Heart left ventricle (tissue), 7 donors: ENCODE measurements around a stretch of chr14.

DNA sequence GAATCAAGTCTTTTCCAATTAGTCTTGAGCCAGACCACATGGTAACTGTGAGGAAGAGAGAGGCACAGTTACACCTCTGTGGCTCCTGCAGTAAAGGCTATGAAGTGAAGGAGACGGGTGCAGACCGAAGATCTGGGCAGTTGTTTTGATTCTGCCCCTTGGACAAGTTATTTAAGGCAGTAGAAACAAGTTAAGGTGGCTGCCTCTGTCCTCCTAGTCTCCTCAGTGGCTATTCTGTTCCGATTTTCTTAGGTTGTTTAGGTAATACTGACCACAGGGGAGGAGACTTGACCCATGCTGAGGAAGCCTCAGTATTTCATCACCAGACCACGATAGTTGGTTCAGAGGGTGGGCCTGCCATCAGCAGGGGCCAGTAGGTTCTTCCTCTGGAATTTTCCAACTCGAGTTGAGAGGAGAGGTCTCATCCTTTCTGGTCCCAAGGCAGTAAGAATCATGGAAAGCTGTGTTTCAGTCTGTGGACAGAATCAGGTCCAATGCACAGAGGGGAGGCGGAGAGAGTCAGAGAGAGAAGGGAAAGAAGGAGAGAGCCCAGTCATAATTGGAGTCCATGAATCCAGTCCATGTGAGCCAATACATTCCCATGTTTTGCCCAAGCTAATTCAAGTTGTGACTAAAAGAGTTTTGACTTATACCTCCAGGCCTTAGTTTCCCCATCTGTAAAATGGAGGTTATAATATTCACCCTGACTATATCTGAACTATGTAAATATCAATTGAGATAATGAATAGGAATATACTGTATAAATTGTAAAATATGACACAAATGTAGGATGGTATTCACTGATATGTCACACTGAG is 24.3 kb downstream of the GNG2 start:
- PRO-cap, 6 experiments: no peak in any of the 6 experiments
- RAMPAGE, long total RNA, 2 experiments: no peak in any of the 2 experiments
- RRBS: no CpG with 5 or more reads among the region's 6 CpGs

GRCh38 chr14:51932653-51933106 is 56.7 kb upstream of the RTRAF start:
- PRO-cap, 6 experiments: no peak in any of the 6 experiments
- RAMPAGE, long total RNA, 2 experiments: no peak in any of the 2 experiments
- RRBS: no CpG with 5 or more reads among the region's 4 CpGs

GRCh38 chr14:52069139-52069300 is 161 bp upstream of the NID2 start:
- PRO-cap, 6 experiments: peak in 6 of 6 experiments; most common plus-strand start chr14:52069224 (in 4)
- RAMPAGE, long total RNA, 2 experiments: no peak in any of the 2 experiments
- RRBS: 0% methylated on average over 2 of the region's 8 CpGs

- PRO-cap, 6 experiments: no peak in any of the 6 experiments
- RAMPAGE, long total RNA, 2 experiments: no peak in any of the 2 experiments
- RRBS: no CpG with 5 or more reads among the region's 6 CpGs
Measured at GRCh38 chr14:52079212-52079780, 10.4 kb upstream of the NID2 start.

DNA sequence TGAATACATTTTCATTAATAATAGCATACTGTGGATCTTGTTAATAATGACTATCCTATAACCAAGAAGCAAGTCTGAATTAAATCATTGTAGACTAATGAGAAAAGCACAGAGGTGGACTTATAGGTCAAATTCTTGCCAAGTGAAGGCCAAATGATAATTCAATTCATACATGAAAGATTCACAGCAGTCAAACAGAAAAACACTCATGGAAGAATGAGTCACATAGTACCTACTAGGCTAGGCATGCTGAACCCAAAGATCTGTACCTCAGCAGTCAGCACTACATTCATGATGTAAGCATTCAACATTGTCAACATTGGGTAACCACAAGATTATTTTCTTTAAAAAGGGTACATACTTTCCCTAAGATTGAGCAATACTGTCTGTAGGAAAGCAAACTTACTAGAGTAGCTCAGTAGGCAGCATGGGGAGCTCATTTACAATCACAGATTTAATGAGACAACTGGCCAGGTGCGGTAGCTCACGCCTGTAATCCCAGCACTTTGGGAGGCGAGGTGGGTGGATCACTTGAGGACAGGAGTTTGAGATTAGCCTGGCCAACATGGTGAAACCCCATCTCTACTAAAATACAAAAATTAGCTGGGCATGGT is 94.4 kb downstream of the TXNDC16 start:
- PRO-cap, 6 experiments: no peak in any of the 6 experiments
- RAMPAGE, long total RNA, 2 experiments: no peak in any of the 2 experiments
- RRBS: no CpG with 5 or more reads among the region's 3 CpGs

DNA sequence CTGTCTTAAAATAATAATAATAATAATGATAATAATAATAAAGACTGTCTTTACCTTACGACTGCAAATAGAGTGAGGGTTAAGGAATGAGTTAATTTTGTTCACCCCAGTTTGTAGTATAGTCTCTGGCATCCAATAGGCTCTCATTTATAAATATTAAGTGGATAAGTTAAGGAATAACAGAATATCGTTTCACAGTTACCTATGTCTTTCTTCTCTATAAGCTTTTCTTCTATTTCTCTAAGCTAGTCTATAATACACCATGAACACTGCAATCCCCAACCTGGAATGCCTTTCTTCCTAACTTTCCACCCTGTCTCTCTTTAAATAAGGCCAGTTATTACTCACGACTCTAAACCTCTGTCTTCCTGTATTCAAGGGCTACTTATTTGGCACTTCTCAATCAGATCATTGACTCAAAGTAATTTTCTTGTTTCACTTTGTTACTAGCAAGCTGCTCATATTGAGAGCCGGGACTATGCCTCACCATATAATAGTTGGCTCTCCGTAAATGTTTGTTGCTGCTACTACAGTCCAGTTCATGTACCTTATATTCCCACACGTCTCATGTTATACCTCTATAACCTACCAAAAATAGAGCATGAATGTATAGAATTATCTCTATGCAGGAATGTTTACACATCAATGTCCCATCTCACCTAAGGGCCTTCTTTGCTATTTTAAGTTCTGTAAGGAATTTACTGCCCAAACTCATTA is 13.5 kb downstream of the FERMT2 start:
- PRO-cap, 6 experiments: no peak in any of the 6 experiments
- RAMPAGE, long total RNA, 2 experiments: no peak in any of the 2 experiments
- RRBS: no CpG with 5 or more reads among the region's 6 CpGs

- PRO-cap, 6 experiments: peak in 6 of 6 experiments; most common plus-strand start chr14:52951829 (in 2); most common minus-strand start chr14:52951818 (in 6)
- RAMPAGE, long total RNA, 2 experiments: no peak in any of the 2 experiments
- RRBS: 0% methylated on average over 1 of the region's 16 CpGs
Measured at GRCh38 chr14:52951509-52951997, 703 bp upstream of the FERMT2 start.

- PRO-cap, 6 experiments: peak in 1 of 6 experiments; most common plus-strand start chr14:52954827 (in 1); most common minus-strand start chr14:52954684 (in 1)
- RAMPAGE, long total RNA, 2 experiments: no peak in any of the 2 experiments
- RRBS: no CpG with 5 or more reads among the region's 4 CpGs
Measured at GRCh38 chr14:52954412-52955020, 3.7 kb upstream of the FERMT2 start.

DNA sequence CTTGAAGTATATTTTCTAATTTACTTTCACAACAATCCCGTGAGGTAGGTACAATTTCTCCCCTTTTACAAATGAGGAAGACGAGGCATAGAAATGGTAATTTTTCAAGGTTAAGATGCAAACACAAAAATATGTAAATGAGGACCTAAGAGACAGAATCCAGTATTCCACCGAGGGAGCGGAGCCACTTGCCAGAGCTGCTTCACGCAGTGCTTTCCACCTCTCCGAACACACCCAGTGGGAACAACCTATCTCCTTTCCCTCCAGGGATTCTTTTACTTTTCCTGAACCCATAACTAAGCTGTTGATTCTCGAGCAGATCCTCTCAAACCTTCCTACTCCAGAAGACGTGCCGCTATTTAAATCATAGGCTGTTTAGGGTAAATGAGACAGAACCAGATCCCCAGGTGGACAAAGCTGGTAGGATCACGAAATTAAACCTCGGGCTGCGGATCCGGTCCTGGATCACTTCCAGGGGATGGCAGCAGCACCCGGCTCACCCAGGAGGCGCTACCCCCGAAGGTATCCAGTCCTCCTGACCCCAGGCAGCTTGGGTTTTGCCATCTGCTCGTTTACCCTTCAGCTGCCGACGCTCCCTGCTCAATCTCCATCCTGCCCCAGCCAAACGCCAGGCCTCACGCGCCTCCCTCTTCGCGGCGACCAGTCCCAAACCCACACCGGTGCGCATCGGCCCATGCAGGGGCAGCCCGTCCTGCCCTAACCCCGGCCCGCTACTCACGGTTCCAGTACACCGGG is 1.4 kb downstream of the DDHD1 start:
- PRO-cap, 6 experiments: no peak in any of the 6 experiments
- RAMPAGE, long total RNA, 2 experiments: no peak in any of the 2 experiments
- RRBS: 2% methylated on average over 6 of the region's 33 CpGs

DNA sequence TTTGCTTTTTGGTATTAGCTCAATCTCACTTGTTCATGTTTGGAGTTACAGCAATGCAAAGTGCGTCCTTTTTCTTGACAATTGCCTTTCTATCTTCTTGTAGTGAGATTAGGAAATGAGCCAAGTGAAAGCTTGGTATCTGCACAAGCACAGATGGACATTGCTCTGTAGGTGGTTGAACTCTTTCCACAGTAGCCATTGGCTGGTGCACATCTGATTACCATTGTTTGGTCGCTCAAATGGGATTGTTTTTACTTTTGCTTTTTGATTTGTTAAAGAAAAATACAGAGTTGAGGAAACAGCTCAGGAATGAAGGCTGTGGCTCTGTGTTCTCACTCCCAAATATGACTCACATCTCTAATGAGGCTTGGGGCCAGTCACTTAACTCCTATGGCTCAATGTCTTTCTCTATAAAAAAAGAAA is 241.3 kb downstream of the BMP4 start:
- PRO-cap, 6 experiments: no peak in any of the 6 experiments
- RAMPAGE, long total RNA, 2 experiments: no peak in any of the 2 experiments
- RRBS: no CpG with 5 or more reads among the region's 2 CpGs

- PRO-cap, 6 experiments: no peak in any of the 6 experiments
- RAMPAGE, long total RNA, 2 experiments: no peak in any of the 2 experiments
- RRBS: no CpG with 5 or more reads among the region's 5 CpGs
Measured at GRCh38 chr14:53850655-53851119, 105.9 kb downstream of the BMP4 start.

DNA sequence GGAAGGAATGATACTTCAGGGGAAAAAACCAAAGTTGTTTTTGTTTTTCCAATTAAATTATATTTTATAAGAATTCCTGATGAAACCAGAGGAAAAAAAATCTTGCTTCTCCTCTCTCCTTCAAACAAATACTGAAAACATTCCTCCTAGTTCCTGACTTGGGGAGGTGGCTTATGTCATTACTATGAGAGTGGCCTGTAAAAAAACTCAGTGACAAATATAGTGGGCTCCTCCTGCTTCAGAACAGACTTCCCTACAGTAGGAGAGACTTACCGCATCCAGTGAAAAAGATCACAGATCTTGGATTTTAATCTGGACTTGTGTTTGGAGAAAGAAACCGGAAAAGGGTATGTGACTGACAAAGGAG is 185.3 kb upstream of the CDKN3 start:
- PRO-cap, 6 experiments: peak in 2 of 6 experiments; most common minus-strand start position 133 of the sequence (in 2)
- RAMPAGE, long total RNA, 2 experiments: no peak in any of the 2 experiments
- RRBS: no CpG with 5 or more reads among the region's 2 CpGs

GRCh38 chr14:54251886-54252848 is 144.6 kb upstream of the CDKN3 start:
- PRO-cap, 6 experiments: no peak in any of the 6 experiments
- RAMPAGE, long total RNA, 2 experiments: no peak in any of the 2 experiments
- RRBS: no CpG with 5 or more reads among the region's 3 CpGs

- PRO-cap, 6 experiments: no peak in any of the 6 experiments
- RAMPAGE, long total RNA, 2 experiments: no peak in any of the 2 experiments
- RRBS: no CpG with 5 or more reads among the region's 3 CpGs
Measured at GRCh38 chr14:54482878-54483587, 5.7 kb downstream of the GMFB start.

GRCh38 chr14:54604157-54604617 is 37.3 kb downstream of the SAMD4A start:
- PRO-cap, 6 experiments: no peak in any of the 6 experiments
- RAMPAGE, long total RNA, 2 experiments: no peak in any of the 2 experiments
- RRBS: no CpG with 5 or more reads among the region's 5 CpGs

DNA sequence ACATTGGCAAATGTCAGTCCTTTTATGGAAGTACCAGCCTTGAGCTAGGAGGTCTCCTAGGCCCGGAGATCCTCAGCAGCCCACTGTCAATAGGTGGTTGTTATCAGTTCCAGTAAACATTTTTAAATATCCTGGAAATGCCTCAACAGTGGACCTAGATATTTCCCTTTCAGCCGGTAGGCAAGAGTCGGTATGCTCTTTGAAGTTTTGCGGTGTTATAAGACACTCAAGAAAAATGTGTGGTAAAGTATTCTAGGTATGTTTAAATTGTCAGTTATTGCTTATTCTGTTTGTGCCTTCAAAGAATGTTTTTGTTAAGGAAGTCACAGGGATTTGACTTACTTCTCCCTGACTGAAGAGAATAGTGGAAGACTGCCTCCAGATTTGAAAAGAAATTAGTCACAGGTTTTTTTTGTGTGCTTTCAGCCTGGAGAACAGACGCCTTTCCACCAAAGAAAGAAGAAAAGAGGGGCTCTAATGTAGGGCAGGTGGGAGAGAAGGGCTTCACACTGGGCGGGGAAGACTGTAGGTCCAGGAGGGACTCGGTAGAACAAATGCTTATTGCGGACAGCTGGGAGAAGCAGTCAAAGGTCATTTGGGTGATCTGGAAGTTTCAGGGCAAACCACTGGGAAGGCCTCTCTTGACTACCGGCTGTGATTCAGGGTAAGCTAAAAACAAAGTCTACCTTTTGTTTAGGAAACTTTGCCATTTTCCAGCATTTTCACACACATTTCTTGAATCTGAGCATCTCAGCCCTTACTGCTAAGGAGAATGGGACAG is 76.7 kb downstream of the SAMD4A start:
- PRO-cap, 6 experiments: no peak in any of the 6 experiments
- RAMPAGE, long total RNA, 2 experiments: no peak in any of the 2 experiments
- RRBS: 15% methylated on average over 2 of the region's 9 CpGs

DNA sequence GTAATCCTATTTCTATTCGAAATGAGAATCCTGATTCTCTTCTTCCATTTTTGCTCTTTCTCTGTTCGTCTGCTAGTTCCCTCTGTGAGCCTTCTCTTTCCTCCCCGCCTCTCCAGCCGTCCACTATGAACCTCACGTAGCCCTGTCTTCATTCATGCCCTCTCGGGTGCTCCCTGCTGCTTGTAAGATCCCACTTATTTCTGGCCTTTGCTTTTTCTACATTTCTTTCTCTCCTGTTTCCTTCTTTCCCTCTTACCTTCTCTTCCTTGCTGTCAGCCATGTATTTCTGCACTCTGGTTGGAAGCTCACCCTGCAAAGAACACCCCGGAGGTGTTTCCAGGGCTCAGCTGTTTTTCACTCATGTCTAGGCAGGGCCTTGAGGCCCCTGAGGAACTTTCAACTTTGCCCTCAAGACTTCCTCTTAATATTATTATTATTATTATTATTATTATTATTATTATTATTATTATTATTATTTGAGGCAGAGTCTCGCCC is 86.0 kb downstream of the SAMD4A start:
- PRO-cap, 6 experiments: no peak in any of the 6 experiments
- RAMPAGE, long total RNA, 2 experiments: no peak in any of the 2 experiments
- RRBS: no CpG with 5 or more reads among the region's 8 CpGs

- PRO-cap, 6 experiments: no peak in any of the 6 experiments
- RAMPAGE, long total RNA, 2 experiments: no peak in any of the 2 experiments
- RRBS: no CpG with 5 or more reads among the region's 4 CpGs
Measured at GRCh38 chr14:54660044-54660578, 93.2 kb downstream of the SAMD4A start.

DNA sequence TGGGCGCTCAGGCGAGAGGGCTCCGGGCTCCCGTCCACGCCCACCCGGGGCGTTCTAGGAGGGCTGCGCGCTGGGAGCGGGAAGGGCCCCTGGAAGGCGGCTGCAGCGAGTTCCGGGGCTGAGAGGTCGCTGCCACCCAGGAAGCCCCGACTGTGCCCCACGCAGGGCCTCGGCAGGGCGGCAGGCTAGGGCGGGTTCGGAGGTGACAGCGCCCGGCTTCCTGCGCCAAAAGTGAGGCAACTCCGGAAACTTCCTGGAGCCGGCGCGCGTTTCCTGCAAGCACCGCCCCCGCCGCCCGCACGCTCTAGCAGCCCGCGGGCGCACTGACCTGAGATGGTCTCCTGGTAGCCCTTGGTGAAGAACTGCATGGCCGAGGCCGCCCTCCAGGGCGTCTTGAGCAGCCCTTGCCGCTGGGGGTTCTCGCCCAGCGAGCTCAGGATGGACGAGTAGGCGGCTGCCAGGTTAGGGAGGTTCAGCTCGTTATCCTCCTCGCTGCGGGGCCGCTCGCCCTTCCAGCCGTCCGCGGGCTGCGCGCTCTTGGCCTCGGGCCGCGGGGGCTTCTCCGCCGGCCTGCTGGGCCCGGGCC is 540 bp downstream of the GCH1 start:
- PRO-cap, 6 experiments: peak in 6 of 6 experiments; most common plus-strand start position 333 of the sequence (in 6); most common minus-strand start position 233 of the sequence (in 5)
- RAMPAGE, long total RNA, 2 experiments: no peak in any of the 2 experiments
- RRBS: 1% methylated on average over 15 of the region's 60 CpGs

GRCh38 chr14:55052249-55053017 is 986 bp downstream of the MAPK1IP1L start:
- PRO-cap, 6 experiments: no peak in any of the 6 experiments
- RAMPAGE, long total RNA, 2 experiments: no peak in any of the 2 experiments
- RRBS: no CpG with 5 or more reads among the region's 15 CpGs